AG09309 (cell line): ENCODE measurements around a stretch of chr1.

- RRBS, result no CpG with 5 or more reads among the region's 16 CpGs
Measured at GRCh38 chr1:24997550-24998082, 67.5 kb upstream of the RUNX3 start.

DNA sequence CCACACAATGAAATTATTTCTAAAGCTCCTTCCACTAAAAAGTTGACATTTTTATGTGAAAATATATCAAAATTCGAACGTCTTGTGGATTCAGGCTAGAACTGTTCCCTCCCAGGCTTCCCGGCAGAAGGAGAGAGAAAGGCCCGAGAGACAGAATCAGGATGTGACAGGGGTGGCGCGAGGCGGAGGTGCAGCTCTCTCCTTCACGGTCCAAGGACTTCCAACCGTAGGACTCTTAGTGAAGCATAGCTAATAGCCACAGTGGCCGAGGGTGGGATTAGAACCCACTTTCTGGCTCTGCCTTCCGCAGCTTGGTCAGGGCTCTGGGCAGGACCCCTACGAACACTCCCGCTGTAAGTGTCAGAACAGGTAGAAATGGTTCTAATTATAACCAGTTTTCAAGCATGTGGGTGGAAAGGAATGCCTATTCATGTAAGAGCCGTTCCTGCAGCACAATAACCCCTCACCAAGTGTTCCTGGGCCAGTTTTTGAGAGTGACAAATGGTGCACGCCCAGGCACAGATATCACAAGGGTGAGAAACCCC is 86.5 kb downstream of the SYF2 start:
- RRBS, result no CpG with 5 or more reads among the region's 15 CpGs

- RRBS, result 1% methylated on average over 10 of the region's 44 CpGs
Measured at GRCh38 chr1:25247586-25248524, 601 bp upstream of the RSRP1 start.

DNA sequence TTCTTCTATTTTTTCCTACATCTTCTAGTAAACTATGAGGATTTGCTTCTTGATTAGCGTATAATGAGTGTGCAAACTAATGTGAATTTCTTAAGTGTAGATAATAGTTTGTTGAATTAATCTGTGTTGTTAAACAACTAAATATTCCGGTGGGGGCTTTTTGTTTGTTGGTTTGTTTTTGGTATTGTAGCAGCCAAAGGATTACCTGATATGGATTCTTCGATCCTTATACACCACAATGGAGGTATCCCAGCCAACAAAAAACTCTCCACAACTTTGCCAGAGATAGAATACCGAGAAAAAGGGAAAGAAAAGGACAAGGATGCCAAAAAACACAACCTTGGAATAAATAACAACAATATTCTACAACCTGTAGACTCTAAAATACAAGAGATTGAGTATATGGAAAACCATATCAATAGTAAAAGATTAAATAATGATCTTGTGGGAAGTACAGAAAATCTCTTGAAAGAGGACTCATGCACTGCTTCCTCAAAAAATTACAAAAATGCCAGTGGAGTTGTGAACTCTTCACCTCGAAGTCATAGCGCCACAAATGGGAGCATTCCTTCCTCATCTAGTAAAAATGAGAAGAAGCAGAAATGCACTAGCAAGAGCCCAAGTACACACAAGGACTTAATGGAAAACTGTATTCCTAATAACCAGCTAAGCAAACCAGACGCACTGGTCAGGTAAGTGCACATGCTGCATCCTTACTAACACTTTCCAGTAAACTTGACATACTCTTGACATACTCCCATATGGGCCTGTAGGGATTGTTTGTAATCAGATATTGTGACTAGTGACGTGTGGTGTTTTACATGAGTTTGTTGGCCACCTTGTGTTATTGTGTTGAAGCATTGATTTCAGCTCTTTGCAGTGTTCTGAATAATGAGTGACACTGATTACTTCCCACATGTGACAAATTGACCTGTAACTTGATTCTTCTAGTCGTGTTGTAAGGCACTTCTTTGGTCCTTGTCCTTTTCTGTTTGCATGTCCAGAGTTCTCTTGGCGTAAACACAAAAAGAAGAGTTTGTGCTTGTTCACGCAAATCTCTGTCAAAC is 27.8 kb downstream of the MACO1 start:
- RRBS, result no CpG with 5 or more reads among the region's 11 CpGs

- RRBS, result no CpG with 5 or more reads among the region's 3 CpGs
Measured at GRCh38 chr1:25485453-25485880, 54.8 kb downstream of the MACO1 start.

DNA sequence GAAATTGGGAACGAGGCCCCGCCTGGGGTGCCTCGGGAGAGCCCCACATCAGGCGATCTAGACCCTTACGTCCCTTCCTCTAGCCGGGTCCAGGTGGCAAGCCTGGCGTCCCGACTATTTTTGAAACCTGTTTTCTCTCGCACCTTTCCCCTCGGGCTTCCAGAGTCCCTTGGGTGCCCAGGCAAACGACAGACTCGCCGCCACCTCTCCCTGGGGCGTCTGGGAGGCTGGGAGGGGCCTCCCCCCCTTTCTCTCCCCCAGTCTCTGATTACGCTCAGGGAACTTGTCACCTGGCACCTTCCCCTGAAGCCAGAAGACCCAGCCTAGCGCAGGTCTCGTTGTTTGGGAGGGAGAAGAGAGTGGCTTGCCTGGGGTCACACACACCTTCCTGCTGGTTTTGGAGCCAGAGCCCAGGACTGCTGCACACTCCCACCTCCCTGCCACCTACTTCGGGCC is 974 bp downstream of the LDLRAP1 start:
- RRBS, result 0% methylated on average over 1 of the region's 18 CpGs

DNA sequence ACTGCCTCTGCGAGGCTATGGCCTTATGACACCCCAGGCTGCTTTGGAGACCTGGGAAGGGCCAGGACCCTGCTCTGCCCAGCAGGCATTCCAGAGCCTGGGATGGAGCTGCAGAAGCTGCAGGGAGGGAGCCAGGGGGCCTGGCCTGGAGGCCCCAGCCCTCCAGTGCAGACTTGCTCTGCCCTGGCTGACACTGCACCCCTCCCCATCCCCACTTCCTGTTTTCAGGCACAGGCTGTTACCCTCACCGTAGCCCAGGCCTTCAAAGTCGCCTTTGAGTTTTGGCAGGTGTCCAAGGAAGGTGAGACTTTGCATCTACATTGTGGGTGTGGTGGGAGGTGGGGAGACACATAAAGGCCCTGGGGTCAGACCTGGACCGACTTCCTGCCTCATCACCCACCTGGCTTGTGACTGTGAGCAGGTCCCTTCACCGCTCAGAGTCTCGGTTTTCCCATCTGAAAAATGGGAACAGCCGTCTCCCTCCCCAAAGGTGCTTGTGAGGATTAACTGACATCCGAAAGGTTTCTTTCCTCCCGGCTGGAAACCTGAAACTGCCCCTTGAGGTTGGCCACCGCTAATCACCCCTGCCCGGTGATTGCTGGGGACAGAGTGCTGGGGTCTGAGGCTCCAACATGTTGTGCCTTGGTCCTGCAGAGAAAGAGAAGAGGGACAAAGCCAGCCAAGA is 19.2 kb downstream of the LDLRAP1 start:
- RRBS, result 99% methylated on average over 3 of the region's 11 CpGs

- RRBS, result no CpG with 5 or more reads among the region's 24 CpGs
Measured at GRCh38 chr1:25566766-25567660, 23.6 kb downstream of the LDLRAP1 start.

GRCh38 chr1:25748824-25749505 is 51.0 kb upstream of the SELENON start:
- RRBS, result no CpG with 5 or more reads among the region's 9 CpGs

GRCh38 chr1:25800340-25800908 is 431 bp downstream of the SELENON start:
- RRBS, result 2% methylated on average over 16 of the region's 37 CpGs

GRCh38 chr1:25807473-25808412 is 7.8 kb downstream of the SELENON start:
- RRBS, result no CpG with 5 or more reads among the region's 21 CpGs

GRCh38 chr1:25824040-25825116 is 4.6 kb downstream of the MTFR1L start:
- RRBS, result no CpG with 5 or more reads among the region's 2 CpGs

- RRBS, result no CpG with 5 or more reads among the region's 30 CpGs
Measured at GRCh38 chr1:25906740-25907467, 685 bp upstream of the STMN1 start.

GRCh38 chr1:25907468-25907941 is 1.3 kb upstream of the STMN1 start:
- RRBS, result no CpG with 5 or more reads among the region's 8 CpGs

DNA sequence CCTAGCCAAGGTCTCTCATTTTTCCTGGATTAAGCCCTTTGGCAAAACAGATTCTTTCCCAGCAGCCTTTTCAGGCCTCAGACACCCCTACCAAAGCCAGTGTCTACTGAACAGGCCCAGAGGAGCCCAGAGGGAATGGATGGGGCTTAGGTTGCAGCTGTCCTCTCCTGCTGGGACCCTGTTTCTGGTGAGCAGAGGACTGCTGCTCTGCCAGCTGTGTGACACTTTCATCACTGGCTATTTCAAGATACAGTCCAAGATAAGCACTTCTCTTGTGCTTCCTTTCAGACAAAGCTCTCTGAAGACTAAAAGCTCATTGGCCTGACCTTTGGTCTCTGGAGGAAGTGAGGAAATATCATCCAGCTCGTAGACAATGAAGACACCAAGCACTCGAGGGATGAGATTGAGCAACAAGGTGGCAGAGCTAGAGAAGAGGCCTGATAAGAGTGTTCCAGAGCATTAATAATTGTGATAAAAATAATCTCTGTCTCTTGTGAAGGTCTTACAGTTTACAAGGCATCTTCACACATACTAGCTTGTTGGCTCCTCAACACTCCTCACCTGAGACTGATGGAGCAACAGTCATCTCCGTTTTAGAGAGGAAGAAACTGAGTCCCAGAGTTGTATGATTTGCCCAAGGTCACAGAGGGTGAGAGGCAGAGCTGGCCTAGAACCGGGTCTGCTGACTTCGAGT is 829 bp downstream of the PAFAH2 start:
- RRBS, result no CpG with 5 or more reads among the region's 5 CpGs

DNA sequence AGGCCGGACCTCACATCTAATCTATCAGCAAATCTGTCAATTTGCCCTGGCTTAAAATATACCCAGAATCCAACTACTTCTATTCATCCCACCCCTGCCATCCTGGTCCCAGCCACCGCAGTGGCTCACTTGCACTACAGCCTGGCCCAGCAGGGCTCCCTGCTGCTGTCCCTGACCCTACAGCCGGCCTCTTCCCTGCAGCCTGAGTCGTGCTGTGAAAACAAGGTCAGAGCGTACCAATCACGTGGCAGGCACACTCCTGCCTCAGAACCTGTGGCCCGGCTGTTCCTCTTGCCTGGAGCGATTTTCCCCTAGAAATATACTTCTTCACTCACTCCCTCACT is 3.0 kb upstream of the EXTL1 start:
- RRBS, result 93% methylated on average over 1 of the region's 8 CpGs

DNA sequence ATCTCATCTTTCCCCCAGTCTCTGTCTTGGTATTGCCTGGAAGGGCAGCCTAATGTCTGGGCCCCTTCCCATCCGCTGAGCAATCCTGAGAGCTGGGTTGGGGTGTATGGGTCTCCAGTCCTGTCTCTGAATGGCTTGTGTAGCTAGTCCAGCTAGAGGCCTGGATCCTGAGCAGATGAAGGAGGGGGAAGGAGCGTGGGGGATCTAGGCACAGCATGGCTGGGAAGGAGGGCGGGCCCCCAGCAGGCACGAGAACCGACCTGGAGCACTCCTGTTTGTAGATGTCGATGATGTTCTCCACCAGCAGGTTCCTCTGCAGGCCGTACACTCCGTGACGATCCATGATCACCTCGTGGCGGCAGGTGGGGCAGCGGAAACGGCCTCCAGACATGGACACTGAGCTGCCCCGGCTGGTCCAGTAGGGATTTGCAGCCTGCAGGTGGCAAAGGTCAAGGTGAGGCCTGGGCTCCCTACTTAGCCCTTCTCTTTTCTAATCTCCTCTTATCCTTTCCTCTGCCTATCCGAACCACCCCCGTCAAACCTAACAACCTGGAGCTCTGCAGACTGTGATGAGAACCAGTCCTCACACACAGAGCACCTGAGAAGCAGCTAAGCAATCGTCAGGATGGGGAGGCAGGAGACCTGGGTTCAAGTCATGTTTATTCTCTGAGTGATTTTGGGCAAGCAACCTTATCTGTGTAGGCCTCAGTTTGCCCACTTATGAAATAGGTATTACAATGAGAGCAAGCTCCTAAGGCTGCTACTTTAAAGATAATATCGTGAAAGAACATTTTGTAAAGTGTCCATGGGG is 1.2 kb downstream of the TRIM63 start:
- RRBS, result no CpG with 5 or more reads among the region's 18 CpGs

DNA sequence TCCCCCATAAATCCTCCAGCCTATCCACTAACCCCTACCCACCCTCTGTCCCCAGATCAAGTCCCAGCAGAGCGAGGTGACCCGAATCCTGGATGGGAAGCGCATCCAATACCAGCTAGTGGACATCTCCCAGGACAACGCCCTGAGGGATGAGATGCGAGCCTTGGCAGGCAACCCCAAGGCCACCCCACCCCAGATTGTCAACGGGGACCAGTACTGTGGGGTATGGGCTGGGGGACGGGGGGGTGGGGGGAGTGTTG is 754 bp downstream of the SH3BGRL3 start:
- RRBS, result no CpG with 5 or more reads among the region's 7 CpGs

DNA sequence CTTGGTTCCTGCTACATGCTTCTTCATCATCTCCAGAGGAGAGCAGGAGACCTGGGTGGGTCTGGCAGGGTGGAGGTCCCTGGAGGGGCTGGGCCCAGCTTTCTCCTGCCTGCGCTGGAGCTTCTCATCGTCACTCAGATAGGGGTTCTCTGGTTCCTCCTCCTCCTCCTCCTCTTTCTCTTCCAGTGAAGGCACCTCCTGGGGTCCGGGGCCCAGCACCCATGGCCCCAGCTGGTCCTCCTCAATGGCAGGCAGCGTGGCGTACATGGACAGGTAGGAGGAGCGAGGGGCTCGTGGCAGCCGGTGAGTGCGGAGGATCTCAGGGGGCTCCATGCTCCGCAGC is 10.0 kb downstream of the CRYBG2 start:
- RRBS, result 73% methylated on average over 4 of the region's 10 CpGs

DNA sequence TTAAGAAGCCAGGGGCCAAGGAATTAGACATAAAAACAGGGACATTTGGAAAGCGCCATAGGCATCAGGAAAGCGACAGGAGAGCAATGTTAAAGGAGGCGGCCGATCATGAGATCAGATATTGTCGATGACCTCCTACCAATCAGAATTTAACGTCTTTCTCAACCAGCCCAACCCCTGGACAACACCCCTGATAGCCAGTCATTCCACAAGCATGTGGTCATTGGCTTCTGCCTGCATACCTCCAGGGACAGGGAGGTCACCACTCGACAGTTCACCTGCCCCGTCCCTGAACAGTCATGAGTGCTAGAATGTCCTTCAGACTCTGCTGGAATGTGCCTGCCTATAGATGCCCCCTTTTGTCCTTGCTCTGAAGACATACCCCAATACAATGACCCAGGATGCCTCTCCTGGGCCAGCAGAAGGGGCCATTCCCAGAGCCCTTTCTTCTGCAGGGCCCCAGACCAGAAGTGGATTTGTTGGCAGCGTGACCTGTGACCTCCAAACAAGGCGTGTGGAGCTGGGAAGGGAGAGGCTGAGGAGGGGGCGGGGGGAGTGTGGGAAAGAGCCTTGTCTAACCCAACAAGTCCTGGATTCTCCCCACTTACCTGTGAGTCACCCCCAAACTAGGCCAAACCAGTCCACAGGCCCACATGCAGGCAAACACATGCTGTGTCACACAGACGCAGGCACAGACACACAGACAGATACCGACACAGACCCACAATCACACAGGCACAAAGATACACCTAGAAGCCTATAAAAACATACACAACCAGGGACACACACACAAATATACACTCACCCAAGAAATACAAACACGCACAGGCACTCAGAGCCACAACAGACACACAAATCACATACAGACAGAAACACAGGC is 2.2 kb downstream of the CRYBG2 start:
- RRBS, result no CpG with 5 or more reads among the region's 14 CpGs